Metanephros (tissue), 2 donors: ENCODE data around the genes SLFN12, RDM1 and TBC1D3B.

- RAMPAGE, long total RNA = no peak
Measured at GRCh38 chr17:35278305-35278964, 35.6 kb downstream of the SLFN5 start.

DNA sequence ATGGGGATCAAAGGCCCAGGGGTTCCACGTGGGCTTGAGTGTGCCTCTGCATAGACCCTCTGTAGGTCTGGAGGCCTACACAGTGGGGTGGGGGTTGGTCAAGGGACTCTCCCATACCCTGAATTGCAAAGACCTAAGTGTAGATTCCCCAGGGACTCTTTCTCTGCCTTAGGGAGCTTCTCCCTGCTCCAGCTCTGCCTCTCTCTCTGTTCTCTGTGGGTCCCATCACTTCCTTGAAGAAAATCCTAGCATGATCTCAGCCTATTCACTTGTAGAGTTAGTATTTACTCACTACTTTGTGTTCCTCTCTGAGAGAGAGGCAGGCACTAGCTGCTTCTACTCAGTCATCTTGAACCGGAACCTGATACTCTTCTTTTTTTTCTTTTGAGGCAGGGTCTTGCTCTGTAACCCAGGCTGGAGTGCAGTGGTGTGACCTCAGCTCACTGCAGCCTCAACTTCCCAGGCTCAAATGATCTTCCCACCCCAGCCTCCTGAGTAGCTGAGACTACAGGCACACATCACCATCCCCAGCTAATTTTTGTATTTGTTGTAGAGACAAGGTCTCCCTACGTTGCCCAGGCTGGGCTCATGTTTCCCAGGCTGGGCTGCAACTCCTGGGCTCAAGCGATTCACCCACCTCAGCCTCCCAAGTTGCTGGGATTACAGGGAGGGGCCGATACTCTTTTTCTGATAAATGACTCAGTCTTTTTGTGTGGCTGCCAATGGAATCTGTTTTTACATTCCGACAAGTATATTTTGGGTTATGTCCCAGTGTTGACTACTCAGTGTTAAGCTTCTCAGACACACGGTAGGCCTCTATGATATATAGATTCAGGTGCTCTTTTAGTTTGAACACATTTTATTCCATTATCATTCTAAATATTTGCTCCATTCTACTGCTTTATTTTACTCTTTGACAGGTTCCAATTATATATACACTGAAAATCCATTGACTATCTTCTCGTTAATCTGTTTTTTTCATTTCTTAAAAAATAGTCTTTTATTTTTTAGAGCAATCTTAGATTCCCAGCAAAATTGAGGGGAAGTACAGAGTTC lies 58.3 kb downstream of the SLFN11 start:
- RAMPAGE, long total RNA = no peak

DNA sequence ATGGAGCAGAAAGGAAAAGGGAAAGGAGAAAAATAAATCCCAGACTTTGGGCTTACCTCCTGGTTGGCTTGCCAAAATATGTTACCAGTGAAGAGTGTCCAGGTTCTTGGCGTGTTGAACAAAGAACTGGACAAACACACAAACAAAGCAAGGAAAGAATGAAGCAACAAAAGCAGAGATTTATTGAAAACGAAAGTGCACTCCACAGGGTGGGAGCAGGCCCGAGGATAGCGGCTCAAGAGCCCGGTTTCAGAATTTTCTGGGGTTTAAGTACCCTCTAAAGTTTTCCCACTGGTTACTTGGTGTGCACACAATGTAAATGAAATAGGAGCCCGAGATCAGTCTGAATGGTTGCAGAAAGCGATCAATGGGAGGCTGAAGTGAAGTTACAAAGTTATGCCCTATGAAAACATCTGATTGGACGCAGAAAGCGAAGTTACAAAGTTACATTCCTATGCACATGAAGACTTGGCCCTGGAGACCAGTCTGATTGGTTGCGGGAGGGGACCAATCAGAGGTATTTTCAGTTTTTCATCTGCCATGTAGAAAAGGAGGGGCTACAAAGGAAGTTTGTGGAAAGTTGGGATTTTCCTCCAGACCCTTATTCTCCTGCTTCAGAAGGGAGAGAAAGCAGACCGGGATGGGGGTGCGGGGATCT lies at the start of gene SLFN12:
SLFN12 (minus strand) TSS at position 369 of the 658 bp plus-strand sequence.
- RAMPAGE, long total RNA = no peak

DNA sequence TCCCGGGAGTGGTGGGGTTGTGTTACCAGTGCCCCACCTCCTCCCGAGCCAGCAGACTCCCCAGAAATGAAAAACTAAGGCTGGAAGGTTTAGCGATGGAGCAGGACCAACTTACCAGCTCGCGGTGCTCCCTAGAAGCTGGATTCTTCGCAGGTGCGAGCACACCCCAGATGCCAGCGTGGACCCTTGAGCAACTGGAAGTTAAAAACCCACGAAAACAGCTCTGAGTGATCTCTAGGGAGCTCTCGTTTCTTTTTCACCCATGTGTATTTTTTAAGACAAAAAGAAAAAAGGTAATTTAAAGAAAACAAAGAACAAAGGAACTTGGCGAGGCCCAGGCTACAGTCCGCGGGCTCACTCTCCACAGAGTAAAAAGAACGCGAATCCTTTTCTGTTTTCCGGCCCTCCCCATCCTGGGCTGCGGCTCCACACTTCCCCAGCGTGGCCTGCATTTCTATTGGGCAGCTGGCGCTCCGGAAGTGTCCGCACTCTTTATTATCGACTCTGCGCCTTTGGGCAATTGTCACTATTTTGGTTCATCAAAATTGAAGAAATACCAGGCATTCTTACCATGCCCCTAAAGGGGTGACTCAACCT lies 588 bp upstream of the SLFN12 start:
- RAMPAGE, long total RNA = no peak

DNA sequence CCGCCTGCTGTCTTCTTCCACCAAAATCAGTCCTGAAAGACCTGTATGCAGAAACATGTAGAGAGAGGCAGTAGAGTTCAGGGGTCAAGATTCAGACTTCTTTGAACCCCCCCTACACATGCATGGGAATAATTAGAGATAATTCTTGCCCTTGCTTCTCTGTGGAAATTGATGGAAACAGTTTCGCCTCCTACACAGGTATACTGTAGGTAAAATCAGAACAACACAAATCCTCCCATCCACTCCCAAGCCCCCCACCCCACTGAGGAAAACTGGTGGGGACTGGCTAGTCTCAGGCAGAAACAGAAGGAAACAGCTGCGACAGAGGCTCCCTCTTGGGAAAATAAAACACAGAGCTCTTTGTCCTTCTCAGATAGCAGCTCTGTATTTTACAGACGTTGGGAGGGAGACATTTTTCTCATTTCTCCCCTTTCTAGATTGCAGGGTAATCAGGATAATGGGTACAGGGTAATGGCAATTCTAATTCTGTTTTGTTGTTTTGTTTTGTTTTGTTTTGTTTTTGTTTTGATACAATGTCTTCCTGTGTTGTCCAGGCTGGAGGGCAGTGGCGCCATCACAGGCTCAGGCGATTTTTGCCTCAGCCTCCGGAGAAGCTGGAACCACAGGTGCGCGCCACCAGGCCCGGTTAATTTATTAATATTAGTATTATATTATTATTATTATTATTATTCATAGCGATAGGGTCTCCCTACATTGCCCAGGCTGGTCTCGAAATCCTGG lies 1.0 kb downstream of the SLFN13 start:
- RAMPAGE, long total RNA = no peak

DNA sequence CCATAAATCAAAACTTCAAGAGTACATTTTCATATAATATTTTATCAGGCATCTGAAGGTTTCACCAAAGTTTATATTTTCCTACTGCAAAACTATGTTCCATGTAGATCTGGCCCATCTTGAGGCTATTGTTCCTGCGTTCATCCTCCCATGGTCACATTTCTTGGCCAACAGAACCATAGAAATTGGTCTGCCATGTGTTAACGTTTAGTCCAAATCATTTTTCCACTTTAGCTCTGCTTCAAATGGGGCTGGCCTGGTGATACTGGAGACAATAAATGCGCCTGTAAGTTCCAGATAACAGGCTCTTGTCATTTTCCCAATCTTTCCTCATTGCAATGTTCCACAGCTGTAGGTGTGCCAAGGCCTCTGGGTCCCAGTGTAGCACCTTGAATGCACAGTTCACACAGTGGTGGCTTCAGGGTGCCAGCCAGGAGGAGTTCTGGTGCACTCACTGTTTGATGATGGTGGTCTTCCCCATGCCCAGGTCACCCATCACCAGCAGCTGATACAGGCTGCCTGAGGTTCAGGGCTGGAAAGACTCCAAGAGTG lies 21.6 kb upstream of the SLFN13 start:
- RAMPAGE, long total RNA = no peak

GRCh38 chr17:35930048-35931176 lies at the start of gene RDM1:
Gene RDM1, minus strand, starts transcription at chr17:35930773.
- RAMPAGE, long total RNA = no peak

DNA sequence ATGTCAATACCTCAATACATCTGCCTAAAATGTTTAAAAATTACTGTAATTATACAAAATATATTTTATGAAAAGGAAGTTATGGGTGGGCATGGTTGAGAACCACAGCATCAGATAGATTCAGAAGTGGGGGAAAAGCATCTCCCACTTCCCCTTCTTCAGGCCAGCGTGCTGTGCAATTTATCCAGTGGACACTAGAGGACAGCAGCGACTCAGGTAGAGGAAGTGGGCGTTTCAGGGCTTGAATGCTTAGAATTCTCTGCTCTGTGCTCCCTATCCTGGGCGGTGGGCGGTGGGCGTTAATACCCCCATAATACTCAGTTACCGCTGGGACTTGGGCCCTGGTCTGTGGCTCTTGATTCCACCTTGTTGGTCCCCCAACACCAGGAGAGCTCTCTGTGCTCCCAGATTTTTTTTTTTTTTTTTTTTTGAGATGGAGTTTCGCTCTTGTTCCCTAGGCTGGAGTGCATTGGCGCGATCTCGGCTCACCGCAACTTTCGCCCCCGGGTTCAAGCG lies 3.6 kb upstream of the LYZL6 start:
- RAMPAGE, long total RNA = no peak

- RAMPAGE, long total RNA = no peak
Measured at GRCh38 chr17:35981826-35982178, 505 bp upstream of the CCL16 start.

DNA sequence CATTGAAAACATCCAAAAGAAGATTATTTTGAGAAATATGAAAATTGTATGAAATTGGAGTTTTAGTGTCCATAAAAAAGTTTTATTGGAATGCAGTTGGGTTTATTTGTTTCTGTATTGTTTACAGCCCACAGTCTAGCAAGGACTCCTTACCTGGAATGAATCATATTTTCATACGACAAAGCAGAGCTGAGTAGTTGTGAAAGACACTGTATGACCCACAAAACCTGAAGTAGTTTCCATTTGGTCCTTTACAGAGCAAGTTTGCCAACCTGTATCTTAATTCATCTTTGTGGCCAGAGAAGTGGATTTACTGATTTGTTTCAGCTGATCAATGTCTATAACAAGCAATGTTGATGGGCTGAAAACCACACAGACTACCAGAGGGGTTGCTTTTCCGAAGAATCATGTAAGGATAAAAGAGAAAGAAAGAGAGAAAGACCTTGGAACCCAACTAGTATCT lies 10.3 kb downstream of the CCL18 start:
- RAMPAGE, long total RNA = no peak

DNA sequence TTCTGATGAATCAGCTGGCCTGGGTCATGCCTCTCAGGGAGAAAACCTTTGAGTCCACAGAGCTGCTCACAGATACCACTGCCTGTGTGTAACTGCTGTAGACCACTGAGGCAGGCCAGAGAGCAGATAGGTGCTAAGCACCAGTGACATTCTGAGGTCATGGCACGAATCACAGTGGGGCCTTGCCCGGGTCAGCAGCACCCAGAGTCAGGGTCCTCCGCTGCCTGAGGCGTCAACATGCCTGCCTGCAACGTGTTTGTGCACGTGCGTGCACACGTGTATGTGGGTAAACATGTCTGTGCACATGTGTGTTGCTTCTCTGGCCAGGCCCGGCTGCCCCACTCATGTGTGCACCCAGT lies at the start of gene TBC1D3B:
TBC1D3B (minus strand) TSS at position 153 of the 359 bp plus-strand sequence.
- RAMPAGE, long total RNA = no peak

- RAMPAGE, long total RNA = no peak
Measured at GRCh38 chr17:36183395-36184005, 7.1 kb upstream of the TBC1D3B start.

GRCh38 chr17:36600017-36600935 lies 1.1 kb upstream of the MRM1 start:
- RAMPAGE, long total RNA = no peak

DNA sequence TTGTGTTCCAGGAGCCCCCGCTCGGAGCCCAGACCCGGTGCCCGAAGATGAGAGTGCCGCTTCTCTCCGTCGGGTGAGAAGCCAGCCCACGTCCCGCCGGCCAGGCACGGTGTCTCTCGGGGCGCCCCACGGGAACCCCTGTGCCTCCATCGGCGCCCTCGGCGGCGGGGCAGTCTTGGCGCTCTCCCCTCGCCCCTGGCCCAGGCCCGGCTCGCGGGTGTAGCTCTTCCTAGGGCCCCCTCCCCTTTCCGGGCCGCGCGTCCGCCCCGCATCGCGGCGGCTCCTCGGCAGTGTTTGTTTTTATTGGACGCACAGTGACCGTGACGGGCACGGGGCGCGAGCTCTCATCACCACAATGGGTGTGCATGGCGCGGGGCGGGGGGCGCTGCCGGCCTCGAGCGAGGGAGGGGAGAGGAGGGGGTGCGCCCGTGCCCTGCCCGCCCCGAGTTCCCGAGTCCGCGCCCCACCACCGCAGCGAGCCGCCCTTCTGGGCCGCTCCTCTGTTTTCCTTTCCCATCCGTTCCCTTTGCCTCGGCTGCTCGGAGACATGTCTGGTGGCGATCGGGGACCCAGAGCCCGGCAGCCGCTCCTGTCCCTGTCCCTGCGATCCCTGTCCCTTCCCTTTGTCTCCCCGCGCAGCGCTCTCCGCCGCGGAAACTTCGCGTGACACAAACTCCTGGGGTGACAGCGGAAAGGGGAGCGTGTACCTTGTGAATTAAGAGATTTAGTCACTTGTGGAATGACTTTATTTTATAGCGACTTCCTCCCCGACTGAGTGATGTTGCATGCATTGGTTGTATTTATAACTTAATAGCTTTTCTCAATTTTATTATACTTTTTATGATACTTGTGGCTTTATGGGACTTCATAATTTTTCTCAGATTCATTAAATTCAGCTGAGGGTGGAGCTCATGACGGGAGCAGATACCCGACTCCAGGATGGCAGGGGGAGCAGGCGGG lies 40.5 kb downstream of the MRM1 start:
- RAMPAGE, long total RNA = no peak

DNA sequence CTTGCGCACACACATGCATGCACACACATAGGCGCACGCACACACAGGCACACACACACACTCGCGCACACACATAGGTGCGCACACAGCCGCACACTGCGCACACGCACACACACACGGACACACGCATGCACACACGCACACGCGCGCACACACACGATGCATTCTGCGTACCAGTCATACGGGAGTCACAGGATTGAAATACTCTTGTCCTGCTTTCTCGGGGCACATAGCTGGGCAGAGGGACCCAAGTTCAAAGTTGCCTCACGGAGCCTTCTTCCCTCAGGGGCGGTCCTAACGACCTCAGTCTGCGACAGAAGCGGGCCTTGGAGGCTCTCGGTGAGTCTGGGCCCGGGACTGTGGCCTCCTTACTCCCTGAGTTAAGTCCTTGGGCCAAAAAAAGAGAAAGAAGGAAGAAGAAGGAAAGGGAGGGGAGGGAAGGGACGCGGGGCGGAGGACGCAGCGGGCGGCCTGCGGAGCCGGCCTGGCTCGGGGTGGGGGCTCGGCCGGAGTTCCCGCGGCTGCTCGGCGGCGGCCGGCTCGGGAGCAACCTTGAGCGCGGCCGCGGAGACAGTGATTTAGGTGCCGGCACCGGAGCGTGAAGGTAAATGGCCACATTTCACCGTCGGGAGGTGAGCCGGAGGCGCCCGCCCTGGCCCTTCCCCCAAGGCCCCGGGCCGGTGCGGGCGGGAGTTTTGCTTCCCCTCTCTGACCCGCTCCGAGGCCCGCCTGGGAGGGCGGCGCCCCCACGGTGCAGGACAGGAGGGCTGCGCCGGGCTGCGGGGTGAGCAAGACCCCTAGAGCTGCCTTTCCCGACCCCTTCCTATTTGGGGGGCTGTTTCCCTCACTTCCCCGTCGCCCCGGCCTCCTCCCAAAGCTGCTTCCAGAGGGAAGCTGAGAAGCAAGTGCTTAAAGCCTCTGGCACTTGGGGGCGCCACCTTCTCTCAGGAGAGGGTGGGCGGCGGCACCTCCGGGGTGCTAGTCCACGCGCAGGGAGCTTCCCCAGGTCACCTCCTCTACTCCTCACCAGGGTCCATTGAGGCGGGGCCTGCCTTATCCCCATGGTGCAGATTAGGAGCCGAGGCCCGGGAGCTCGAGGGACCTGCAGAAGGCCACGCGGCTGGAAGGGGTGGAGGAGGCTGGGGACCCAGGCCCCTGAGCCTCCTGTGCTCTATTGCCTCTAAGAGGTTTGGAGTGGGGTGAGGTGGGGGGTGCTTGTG lies 56.4 kb downstream of the MRM1 start:
- RAMPAGE, long total RNA = no peak

GRCh38 chr17:36933614-36934771 lies 3.3 kb upstream of the LHX1 start:
- RAMPAGE, long total RNA = no peak

- RAMPAGE, long total RNA = no peak
Measured at GRCh38 chr17:37358122-37358429, 17.7 kb upstream of the C17orf78 start.

GRCh38 chr17:37489983-37490823 lies 512 bp downstream of the DUSP14 start:
- RAMPAGE, long total RNA = no peak

DNA sequence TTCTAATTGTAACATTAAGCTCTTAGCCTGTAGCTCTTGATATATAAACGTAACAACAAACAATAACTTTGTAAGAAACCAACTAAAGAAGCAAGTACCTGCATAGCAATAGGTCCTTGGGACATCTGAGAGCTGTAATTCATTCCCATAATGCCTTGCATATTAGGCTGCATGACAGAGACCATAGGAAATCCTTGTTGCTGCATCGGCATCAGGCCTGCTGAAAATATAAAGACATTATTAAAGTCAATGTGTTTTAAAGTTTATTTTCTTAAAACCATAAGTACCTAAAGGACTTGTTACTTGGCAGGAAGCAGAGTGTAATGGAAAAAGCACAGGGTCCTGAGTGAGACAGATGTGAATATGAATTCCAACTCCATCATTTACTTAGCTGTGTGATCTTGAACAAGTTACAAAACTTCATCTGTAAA lies 13.1 kb downstream of the SYNRG start:
- RAMPAGE, long total RNA = no peak

- RAMPAGE, long total RNA = no peak
Measured at GRCh38 chr17:37606104-37606506, 3.1 kb downstream of the SYNRG start.